A375 (cell line): ENCODE measurements around the genes PMIS2, IGFLR1, SYNE4, TBCB and ZNF146.

DNA sequence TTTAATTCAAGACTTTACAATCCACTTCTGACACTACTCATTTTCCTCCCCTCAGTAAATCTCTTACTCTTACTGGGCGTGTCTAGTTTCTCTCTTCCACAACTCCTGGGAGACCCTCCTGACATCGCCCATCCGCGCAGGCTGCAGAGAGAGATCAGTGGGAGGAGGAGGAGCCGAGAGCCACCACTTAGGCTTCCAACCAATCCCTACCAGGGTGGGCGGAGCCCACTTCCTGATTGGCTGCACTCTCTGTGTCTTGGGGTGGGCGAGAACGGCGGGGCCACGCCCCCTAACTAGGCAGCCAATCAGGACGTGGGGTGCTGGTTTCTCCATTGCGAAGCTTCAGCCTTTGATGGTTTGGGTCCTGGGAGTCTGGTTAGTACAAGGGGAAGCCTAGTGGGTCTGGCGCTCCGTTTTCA, at the start of gene PMIS2:
Gene PMIS2 (plus strand): TSS at position 367 of the 419 bp plus-strand sequence.
- RAMPAGE, long total RNA, result no peak

DNA sequence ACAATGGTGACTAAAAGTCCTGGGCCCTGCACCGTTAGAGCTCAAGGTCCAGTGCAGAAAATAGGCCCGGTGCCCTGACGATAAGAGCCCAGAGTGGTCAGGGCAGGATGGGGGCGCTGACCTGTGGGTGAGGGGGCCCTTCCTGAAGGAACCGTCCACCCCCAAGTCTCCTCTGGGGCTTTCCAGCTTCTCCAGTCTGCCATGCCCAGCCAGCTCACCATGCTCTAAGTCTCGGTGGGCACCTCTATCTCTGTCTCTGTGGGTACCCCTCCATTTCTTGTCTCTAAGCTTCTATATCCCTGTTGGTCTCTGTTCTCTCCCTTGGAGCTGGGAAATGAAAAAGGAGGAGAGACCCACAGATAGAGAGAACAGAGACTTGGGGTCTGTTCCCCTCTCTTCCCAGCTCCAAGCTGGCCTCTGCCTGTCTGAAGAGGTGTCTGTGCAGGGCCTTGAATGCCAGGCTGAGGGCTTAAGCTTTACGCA, 3.5 kb upstream of the ETV2 start:
- RAMPAGE, long total RNA, result no peak

DNA sequence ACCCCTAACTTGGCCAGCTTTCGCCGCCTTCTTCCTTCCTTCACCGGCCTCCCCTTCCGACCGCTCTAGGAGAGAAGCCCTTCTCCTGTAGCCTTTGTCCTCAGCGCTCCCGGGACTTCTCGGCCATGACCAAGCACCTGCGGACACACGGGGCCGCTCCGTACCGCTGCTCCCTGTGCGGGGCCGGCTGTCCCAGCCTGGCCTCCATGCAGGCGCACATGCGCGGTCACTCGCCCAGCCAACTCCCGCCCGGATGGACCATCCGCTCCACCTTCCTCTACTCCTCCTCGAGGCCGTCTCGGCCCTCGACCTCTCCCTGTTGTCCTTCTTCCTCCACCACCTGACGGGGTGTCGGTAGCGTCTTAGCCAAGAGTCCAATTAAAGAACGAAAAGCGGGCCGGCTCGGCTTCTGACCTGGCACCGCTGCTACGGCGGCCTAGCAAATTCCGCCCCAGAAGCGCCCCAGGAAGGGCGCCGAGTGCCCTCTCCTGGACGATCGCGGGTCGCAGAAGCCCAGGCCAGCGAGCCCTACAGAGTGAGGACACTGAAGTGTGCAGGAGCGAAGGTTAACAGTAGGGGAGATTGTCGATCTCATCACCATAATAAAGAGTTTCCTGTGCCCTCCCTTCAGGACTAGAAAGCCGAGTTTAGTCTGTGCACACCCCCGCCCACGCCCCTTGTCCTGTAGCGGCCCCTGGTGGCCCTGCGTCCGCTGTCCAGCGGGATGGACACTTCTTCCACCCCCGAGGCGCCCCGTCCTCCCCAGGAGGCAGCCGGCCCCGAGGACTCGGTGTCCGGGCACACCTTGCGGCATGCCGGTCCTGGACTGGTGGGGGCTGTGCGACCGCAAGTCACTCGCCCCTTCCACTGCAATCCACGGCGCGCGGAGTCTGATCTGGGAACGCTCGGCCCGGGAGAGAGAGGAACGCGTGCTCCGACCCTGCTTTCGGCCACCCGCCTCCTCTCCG, 1.1 kb upstream of the KMT2B start:
- RAMPAGE, long total RNA, result no peak

- RAMPAGE, long total RNA, result no peak
Measured at GRCh38 chr19:35728516-35729392, 11.0 kb downstream of the KMT2B start.

DNA sequence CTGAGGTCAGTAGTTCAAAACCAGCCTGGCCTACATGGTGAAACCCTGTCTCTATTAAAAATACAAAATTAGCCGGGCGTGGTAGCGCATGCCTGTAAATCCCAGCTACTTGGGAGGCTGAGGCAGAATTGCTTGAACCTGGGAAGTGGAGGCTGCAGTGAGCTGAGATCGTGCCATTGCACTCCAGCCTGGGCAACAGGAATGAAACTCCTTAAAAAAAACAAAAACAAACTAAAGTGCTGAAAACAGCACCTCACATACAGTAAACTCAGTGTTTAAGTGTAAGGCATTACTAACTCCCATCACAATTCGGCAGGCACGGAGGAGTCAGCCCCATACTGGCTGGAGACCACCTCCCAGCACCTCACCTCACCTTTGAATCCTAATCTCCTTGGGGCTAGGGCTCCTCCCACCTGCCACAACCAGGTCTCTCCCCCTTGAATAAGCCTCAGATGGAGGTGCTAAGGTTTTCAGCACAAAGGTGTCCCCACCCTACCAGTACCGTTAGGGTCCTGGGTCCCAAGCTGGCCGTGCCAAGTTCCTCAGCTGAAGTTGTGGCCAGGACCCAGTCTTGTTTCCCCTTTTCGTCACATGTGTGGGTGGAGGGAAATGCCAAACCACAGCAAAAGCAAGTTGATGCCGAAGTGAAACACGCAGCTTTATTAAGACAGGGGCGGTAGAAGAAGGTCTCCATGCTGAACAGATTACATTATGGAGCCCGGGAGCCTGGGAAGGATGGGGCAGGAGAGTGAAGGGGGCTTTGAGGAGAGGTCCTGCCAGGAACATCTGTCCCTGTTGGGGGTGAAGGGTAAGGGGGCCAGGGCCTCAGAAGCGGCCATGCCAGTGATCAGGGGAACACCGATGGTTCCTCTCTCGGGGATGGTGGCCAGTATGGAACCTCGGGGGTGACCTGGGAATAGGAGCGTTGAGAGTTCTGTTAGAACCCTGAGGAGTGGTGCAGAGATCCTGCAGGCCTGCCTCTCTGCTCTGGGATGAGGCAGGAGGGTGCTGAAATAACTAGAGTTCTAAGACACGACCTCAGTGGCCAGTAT, at the start of gene IGFLR1:
Gene IGFLR1 (minus strand): TSS at position 559 of the 1,052 bp plus-strand sequence.
- RAMPAGE, long total RNA, result no peak

GRCh38 chr19:35756616-35756764, 339 bp downstream of the HSPB6 start:
- RAMPAGE, long total RNA, result no peak

DNA sequence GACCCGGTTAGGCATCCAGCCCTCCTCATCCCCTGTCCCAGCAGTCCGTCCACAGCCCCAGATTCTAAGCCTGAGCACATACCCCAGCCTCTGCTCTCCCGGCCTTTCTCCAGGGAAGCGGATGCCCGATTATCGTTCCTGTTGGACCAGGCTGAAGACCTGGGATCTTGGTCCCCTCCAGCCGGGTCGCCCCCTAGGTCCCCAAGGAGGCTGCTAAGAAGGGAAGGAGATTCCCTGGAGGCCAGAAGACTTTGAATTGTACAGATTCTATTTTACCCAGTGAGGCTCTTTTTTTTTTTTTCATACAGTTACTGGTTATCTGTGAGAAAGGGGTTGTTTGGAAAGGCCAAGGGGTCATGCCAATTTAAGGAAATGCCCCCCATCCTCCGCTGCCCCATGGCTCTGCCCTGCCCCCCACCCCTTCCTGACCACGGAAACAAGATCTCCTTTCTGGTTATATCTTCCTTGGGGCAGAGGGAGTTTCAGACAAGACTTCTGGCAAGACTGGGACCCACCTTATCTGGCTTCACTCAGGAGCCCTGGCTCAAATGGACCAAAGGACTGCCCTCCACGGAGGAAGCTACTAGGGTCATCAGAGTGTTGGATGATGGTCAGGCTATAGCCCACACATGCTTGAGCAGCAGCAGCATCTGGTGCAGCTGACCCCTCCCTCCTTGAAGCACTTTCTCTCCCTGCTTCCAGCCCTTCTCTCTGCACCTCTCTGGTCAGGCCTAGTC, 6.9 kb upstream of the ARHGAP33 start:
- RAMPAGE, long total RNA, result no peak

DNA sequence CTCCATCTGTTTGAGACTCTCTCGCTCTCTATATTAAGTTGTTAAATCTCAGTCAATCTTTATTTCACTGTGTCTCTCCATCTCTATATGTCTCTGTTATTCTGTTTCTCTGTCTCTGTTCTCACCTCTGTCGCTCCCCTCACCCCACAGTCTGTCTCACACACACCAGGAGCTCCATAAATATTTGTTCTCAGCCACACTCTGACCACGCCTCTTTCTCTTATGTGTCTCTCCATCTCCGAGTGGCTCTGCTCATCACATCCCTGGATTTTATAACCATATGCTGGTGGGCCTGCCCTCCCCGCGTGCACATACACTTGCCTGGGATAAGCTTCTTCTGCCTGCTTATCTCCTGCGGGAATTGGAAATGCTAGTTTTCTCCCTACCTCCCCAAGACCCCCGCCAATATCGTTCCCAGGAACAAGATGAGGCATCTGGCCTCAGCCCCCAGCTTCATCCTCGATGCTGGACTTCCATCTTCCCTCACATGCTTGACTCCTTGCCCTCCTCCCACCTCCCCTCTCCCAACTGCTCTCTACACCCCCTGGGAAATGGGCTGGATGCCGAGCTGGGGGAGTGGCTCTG, 2.0 kb upstream of the KIRREL2 start:
- RAMPAGE, long total RNA, result no peak

DNA sequence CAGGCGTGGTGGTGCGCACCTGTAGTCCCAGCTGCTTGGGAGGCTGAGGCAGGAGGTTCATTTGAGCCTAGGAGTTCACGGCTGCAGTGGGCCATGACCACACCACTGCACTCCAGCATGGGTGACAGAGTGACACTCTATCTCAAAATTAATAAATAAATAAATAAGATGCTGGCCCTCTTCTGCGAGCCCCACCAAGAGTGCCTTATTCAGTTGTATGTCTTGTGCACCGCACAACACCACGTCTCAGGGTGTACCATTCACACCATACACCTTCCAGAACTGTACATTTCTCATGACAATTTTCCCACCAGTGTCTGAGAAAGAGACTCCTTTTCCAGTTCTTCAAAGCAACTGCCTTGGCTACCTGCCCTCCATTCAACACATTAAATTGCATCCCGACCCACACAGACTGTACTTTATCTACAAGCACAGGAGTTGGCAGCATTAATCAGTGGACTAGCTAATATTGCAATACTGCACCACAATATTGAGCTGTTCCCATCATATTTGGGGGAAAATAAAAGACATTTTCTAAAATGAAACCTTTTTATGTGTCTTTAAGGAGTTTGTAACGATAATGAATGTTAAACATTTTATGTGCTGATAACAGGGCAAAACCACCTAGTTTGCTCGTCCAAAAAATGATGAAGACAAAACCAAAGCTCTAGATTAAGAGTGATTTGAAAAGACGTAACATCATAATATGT, 11.5 kb upstream of the HCST start:
- RAMPAGE, long total RNA, result no peak

- RAMPAGE, long total RNA, result no peak
Measured at GRCh38 chr19:35945097-35946046, 9.2 kb downstream of the LRFN3 start.

DNA sequence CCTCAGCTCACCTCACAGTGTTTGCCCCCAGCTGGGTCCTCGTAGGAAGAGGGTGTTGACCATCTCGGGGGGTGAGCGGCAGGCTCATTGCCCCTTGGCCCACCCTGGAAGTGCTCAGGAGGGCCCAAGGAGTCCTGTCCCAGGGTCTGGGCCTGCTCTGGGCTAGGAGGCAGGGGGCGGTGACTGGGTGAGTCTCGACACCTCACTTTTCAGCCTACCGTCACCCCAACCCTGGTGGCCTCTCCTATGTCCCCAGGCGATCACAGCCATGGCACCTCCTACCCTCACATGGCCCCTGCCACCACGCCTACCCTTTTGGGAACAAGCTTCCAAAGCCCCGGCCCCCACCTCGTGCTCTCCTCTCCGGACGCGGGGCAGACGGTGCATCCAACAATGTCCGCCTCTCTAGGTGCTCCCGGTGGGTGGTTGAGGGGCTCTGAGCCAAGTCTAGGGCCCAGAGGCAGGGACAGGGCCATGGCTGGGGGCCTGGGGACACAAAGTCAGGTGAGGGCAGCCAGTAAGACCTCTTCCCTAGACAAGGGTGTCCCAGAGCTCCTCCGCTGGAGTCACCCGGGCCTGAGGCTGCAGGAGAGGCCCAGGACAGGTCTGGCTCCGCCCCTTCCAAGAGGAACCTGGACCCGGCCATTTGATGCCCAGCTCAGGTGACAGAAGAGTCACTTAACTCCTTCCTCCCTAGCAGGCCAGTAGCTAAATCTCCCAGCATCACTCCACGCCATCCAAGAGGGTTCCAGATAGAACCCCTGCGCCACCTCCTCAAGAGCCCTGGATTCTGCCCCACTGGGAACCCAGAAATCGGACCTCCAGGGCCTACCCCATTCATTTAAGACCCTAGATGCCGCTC, at the start of gene SYNE4:
Gene SYNE4 (minus strand): TSS at position 608 of the 862 bp plus-strand sequence.
- RAMPAGE, long total RNA, result no peak

- RAMPAGE, long total RNA, result start-site peak on the minus strand at chr19:36115182-36115215, 36 and 52 reads in 2 replicates
Measured at GRCh38 chr19:36115094-36115923, at the start of gene TBCB. Gene TBCB, plus strand, starts transcription at chr19:36115468.

GRCh38 chr19:36125198-36125974, 10.1 kb downstream of the TBCB start:
- RAMPAGE, long total RNA, result no peak

- RAMPAGE, long total RNA, result no peak
Measured at GRCh38 chr19:36156939-36157932, 5.0 kb upstream of the COX7A1 start.

GRCh38 chr19:36158309-36158921, 6.2 kb upstream of the COX7A1 start:
- RAMPAGE, long total RNA, result no peak

GRCh38 chr19:36214466-36215420, at the start of gene ZNF146:
Gene ZNF146, plus strand, starts transcription at chr19:36215106.
- RAMPAGE, long total RNA, result start-site peak on the plus strand at chr19:36215106-36215141, 84 and 58 reads in 2 replicates

DNA sequence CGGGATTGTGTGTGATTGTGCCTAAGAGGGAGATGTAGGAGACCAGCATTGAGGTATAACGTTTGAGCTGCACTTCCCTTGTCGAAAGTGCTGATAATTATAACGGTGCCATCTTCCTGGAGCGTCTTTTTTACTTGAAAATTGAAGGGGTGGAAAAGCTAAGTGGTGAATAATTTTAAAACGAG, 407 bp downstream of the ZNF146 start:
- RAMPAGE, long total RNA, result no peak

GRCh38 chr19:36245080-36245777, 30.3 kb downstream of the ZNF146 start:
- RAMPAGE, long total RNA, result no peak

DNA sequence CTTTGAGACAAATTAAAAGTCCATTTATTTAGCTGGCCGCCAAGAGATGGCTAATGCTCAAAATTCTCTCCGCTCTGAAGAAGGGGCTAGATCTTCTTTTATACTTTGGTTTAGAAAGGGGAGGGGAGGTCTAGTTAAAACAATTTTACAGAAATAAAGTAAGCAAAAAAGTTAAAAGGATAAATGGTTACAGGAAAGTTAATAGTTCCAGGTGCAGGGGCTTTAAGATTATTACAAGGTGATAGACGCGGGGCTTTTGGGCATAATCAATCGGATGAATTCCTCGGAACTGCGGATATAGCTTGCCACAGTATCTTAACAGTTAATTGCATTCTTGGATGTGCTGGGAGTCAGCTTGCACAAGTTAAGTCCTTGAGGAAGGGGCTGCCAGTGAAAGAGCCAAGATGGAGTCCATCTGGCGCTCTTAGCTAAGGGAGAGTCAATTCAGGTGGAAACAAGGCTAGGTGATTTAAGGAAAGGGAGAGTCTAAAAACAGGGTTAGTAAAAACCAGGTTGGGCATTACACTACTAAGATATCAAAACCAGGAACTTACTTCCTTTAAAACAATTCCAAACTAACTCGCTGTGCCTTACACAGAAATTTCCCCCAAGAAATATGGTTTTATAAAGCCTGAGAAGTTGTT, 48.4 kb downstream of the ZFP14 start:
- RAMPAGE, long total RNA, result no peak

DNA sequence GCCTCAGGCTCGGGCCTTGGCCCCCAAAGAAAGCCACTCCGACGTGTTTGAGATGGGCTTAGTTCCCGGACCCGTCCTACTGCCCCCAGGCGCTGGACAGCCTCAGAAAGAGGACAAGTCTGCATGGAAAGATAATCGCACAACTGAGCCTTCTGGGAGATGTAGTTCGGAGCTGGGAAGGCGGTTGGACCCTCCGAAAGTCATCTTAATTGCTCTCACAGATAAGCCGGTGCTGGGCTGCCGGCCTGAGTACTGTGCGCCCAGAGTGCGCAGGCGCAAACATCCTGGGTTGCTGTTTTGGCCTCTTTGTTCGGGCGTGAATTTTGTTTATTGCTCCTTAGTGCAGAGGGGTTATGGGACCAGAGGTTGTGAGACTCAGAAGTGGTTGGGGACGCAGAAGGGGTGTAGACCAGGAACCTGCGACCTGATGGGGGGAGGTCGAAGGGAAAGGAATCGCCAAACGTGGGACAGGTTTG, 435 bp upstream of the ZNF566 start:
- RAMPAGE, long total RNA, result no peak